Skin of body (tissue), 2 donors: ENCODE measurements around the genes CCR2, TDGF1 and CCDC51.

DNA sequence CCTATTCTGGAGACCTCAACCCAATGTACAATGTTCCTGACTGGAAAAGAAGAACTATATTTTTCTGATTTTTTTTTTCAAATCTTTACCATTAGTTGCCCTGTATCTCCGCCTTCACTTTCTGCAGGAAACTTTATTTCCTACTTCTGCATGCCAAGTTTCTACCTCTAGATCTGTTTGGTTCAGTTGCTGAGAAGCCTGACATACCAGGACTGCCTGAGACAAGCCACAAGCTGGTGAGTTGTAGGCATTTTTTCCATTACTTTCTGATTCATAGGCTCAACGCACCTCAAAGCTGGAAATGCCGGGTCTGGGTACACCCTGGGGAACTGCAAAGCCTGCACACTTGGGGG lies at the start of gene CCR2:
CCR2 (plus strand) TSS at position 170 of the 353 bp plus-strand sequence.
- RAMPAGE, long total RNA, result no peak

GRCh38 chr3:46558101-46559137 lies 7.7 kb downstream of the LRRC2 start:
- RAMPAGE, long total RNA, result no peak

DNA sequence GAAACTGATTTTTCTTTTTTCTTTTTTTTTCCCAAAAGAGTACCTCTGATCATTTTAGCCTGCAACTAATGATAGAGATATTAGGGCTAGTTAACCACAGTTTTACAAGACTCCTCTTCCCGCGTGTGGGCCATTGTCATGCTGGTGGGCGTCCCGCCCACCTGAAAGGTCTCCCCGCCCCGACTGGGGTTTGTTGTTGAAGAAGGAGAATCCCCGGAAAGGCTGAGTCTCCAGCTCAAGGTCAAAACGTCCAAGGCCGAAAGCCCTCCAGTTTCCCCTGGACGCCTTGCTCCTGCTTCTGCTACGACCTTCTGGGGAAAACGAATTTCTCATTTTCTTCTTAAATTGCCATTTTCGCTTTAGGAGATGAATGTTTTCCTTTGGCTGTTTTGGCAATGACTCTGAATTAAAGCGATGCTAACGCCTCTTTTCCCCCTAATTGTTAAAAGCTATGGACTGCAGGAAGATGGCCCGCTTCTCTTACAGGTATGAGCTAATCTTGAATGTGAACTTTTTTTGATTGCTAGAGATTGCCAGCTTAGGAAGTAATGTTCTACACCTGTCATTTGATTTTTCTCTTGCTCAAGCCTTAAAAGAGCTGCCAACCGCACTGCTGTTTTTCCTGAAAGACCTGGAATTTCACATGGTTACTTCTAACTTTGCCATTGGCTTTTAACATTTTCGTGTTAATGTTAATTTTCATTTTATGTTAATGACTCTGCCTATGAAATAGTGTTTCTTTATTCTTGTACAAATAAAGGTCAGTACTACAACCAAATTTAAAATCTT lies at the start of gene TDGF1:
TDGF1 (plus strand) TSS at position 270 of the 789 bp plus-strand sequence.
- RAMPAGE, long total RNA, result no peak

- RAMPAGE, long total RNA, result no peak
Observed at GRCh38 chr3:46612550-46612883, 192 bp downstream of the FAM240A start.

GRCh38 chr3:46625106-46625468 lies 12.8 kb downstream of the FAM240A start:
- RAMPAGE, long total RNA, result no peak

GRCh38 chr3:46941871-46942800 lies 34.4 kb downstream of the CCDC12 start:
- RAMPAGE, long total RNA, result no peak

DNA sequence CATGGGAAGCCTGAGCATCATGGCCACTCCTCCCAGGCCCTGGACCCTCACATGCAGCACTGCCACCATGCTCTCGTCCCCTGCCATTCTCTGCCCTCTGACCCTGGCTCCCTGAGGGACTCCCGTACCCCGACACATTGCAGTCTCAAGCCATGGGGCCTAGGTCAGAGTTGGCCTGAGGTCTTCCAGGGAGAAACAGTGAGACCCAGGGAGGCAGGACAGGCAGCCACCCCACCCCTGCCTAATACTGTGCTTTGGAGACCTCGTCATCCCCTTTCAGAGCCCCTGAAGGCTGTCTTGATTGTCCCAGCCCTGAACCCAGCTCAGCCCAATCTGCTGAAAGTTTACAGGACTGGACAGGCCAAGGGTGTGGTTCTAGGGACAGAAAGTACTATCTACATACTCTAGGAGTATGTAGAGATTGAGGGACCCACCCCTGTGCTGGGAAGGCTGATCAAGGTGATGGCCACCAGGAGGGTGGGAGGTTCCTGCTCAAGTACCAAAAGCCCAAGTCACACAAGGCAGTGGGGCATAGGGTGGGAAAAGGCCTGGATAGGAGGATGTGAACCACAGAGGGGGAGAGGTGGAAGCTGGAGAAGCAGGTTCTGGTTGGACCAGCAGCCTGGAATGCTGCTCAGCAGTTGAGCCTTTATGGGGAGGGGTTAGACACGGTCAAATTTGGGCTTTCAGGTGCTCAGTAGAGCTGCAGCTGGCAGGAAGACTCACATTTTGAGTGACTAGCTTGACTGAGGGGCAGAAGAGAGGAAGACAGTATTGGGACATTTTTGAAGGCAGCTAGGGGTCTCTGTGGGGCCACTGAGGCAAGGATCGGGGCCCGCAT lies 6.6 kb downstream of the NBEAL2 start:
- RAMPAGE, long total RNA, result no peak

DNA sequence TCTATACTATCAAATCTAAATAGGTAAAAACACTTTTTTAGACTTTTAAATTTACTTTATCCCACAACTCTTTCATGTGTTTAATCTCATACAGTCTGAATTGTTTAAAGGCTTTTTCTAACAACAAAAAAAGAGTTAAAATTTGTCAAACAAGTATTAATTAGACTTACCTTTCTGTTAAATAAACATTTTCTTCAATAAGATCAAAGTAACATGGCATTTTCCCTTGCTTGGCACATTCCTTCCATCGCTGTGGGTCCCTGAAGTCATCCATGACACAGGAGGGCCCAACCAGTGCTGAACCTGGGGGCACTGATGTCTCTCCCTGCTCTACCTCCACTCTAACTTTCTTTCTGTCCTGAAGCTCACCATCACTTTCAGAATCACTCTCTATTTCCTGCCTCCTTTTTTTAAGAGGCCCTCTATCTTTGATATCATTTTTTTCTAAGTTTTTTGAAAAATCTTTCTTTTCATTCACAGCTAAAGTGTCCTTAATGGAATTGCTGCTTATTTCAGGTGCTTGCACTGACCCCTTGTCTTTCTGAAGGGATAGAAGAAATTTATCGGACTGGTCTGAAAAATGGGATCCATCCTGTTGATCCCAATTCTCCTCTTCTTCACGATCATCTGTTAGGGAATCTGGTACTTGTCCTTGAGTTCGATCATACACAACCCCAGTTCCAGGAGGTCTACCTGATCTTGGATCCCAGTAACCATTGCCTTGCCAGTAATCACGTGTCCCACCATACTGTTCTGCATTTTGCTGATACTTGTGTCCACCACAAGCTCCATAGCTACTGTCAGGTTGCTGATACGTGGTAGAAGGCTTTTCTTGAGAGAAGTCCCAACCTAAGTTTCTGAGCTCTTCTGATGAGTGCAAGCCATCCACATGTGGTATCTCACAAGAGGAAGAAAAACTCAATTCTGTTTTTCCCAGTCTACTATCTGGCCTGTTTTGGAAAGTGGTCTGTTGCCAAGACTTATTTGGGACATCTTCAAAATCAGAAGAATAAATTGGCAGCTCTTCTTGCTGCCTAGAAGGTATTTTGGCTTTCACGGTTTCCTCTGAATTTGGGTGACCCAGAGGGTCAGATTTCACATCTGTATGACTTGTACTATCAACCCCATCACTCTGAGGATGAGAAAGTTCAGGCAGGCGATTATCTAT lies 43.5 kb downstream of the SETD2 start:
- RAMPAGE, long total RNA, result no peak

GRCh38 chr3:47441894-47442547 lies 33.7 kb downstream of the SCAP start:
- RAMPAGE, long total RNA, result no peak

DNA sequence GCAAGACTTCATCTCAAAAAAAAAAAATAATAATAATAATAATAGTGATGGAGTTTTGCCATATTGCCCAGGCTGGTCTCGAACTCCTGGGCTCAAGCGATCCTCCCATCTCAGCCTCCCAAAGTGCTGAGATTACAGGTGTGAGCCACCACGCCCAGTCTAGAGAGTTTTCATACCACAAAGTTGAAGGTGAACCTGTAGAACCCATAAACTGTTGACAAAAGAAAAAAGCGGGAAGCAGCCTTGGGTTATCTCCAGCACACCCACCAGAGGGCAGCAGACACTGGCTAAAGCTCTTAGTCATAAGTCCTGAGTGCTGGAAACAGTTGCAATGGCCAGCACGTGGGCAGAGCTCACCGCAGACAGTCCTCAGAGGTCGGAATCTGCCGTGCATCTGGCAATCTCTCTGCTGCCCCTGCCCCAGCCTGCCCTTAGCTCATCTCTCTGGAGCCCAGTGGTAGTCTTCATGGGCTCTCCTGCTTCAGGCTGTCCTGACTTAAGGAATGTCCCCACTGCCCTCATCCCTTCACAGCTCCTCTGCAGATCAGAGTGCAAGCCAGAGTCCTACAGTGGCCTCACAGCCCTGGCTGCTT lies 8.6 kb upstream of the ELP6 start:
- RAMPAGE, long total RNA, result no peak

- RAMPAGE, long total RNA, result no peak
Observed at GRCh38 chr3:47586773-47588116, 8.6 kb upstream of the CSPG5 start.

- RAMPAGE, long total RNA, result no peak
Observed at GRCh38 chr3:47710314-47710887, 71.3 kb downstream of the SMARCC1 start.

DNA sequence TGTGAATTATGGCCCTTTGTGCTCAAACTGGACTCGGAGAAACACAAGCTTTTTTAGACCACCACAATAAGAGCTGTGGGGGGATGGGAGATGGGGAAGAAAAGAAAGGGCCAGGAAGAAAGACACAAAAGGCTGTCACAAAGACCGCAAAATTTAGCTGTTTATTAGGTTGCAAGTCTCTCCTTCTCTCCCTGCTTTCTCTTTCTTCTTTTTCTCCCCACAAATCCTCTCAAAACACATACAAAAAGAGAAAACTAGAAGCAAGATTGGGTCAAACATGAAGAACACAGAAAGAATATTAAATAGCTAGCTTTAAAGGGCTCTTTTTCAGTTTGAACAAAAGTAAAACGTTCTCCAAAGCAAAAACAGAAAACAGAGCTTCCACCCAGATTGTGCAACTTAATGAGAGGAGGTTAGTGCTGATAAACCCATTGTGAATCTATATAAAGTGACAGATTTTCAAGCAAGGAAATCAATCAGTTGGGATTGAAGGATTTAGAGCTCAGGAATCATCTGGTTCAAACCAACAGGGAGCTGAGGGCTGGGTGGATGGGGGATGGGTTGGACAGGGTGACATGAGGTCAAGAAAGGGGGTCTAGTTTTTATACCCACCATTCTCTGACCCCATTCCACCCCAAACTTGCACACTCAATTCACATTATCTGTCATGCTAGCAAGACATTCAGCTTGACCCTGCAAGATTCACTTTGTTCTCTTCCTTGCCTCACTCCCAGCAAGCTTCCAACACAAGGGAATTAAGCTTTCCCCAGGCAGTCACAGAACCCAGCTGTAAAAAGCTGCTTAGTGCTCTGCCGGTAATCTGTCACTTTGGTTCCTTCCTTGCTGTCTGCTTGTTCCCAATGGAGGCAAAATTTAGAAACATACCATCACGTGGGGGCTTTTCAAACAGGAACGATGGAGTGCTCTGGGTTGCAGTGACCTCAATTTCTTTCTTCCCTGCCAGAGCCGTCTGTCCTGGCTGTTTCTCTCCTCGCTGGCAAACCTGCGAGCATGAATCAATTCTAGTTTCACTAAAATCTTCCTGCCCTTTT lies 87.5 kb downstream of the DHX30 start:
- RAMPAGE, long total RNA, result no peak

GRCh38 chr3:47916148-47917164 lies 99.8 kb downstream of the MAP4 start:
- RAMPAGE, long total RNA, result no peak

- RAMPAGE, long total RNA, result no peak
Observed at GRCh38 chr3:47961729-47962076, 54.5 kb downstream of the MAP4 start.

DNA sequence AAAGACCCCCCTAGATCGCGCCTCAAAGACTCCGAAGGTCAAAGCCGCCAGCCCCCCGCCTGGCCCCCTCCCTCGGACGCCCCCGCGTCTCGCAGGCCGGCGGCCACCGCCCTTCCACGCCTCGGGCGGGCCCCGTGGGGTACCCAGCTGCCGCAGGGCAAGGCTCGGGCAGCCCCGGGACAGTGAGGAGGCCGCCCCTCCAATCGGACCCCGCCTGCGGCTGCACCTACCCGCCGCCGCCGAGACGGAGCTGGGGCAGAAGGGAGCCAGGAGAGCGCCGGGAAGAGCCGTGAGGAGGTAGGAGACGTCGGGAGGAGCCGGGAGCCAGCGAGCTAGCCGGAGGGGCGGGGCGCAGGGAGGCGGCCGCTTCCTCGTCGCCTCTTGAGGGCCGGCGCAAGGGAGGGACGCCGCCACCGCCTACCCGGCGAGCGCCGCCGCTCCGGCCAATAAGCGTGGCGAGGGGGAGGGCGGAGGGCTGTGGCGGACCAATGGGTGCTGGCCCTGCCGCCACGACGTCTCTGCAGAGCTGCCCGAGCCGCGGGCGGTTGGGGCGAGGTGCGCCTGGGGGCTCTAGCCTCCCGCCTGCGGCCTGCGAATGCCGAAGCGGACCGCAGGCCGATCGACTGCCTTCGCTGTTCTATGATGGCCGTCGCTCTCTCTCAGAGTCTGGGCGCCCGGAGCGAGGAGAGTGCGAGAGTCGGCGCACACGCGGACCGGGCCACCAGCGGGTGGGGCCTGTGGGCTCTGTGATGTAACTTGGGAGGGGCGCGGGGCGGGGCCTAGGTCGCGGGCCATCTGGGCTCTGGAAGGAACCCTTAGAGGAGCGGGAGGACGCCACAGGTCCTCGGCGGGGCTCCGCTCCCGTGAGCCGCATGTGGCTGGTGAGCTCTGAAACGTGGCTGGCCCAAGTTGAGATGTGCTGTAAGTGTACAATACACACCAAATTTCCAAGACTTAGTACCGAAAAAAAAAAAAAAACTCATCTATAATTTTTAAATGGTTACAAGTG lies 72.6 kb upstream of the MAP4 start:
- RAMPAGE, long total RNA, result no peak

- RAMPAGE, long total RNA, result no peak
Observed at GRCh38 chr3:48239606-48240685, 958 bp upstream of the ZNF589 start.

GRCh38 chr3:48301830-48302328 lies 712 bp upstream of the NME6 start:
- RAMPAGE, long total RNA, result no peak

- RAMPAGE, long total RNA, result no peak
Observed at GRCh38 chr3:48433542-48434248, 3.8 kb upstream of the PLXNB1 start.

DNA sequence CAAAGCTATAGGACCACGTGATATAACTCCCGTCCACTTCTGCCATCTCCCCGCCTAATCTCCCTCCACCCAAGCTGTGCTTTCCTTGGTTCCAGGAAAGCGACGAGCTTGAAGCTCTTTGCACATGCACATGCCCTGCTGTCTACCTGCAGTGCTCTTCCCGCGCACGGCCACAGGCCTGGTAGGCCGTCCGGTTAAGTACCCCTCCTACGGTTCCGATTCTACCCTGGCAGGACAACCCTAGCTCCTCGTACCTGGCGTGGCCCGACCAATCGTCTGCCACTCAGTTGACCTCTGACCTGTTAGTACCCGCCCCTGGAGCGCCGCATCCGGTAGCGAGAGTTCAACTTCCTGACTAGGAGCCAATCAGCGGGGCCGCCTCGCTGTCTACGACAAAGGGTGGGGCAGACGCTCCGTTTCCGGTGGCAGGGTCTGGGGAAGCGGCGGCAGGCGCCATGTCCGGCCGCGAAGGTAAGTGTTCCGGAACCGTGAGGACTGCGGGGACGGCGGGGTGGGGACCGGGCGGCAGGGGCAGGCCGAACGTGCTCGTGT lies at the start of gene CCDC51:
CCDC51 (minus strand) TSS at position 278 of the 552 bp plus-strand sequence.
- RAMPAGE, long total RNA, result start-site peak on the plus strand centred at position 438 of the sequence, 50 bp wide, 2,617 and 239 reads in 2 replicates